HT-29 (cell line): ENCODE measurements around the genes NEDD9 and ADTRP.

DNA sequence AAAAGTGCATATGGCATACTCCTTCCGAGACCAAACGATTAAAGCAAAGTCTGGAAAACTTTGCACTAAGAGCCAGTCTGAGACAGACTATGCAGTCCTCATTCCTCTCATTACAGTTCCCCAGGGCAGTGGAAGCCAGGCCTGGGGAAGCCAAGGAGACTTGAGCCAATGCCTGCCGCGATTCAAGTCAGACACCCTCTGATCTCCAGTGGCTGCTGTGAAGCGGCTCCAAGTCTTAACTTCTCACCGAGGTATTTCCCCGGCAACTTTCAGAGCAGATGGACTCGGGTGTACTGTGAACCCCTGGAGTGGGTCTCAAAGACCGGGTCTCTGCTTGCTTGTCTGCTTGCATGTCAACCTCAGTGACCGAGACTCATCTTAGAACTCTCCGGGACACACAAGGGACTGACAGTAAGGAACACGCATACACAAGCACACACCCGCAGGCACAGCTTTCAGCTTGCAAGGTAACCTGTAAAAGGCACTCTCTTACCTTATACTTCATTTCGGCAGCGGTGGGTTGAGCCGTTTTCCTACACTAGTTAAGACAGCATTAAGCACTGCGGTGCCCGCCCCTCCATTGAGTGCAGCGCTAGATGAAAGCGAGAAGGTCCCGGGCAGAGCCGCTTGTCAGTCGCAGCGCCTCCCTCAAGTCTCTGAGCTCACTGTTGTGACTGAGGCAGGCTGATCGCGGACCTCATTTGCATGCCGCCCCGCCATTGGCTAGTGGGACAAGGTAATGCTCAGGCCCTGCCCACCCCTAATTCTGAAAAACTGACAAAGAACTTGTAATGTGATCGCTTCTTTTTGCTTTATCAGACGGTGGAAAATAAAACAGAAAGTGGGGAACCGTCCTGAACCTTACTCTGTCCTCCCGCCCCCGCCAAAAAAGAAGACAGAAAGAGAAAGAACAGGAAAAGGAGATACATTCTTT, at the start of gene NEDD9:
NEDD9 (minus strand) TSS at position 658 of the 934 bp plus-strand sequence.
- RAMPAGE, long total RNA, result no peak

- RAMPAGE, long total RNA, result no peak
Observed at GRCh38 chr6:11251381-11252372, 19.2 kb upstream of the NEDD9 start.

- RAMPAGE, long total RNA, result no peak
Observed at GRCh38 chr6:11350014-11350959, 117.8 kb upstream of the NEDD9 start.

GRCh38 chr6:11366579-11367100, 134.2 kb upstream of the NEDD9 start:
- RAMPAGE, long total RNA, result no peak

DNA sequence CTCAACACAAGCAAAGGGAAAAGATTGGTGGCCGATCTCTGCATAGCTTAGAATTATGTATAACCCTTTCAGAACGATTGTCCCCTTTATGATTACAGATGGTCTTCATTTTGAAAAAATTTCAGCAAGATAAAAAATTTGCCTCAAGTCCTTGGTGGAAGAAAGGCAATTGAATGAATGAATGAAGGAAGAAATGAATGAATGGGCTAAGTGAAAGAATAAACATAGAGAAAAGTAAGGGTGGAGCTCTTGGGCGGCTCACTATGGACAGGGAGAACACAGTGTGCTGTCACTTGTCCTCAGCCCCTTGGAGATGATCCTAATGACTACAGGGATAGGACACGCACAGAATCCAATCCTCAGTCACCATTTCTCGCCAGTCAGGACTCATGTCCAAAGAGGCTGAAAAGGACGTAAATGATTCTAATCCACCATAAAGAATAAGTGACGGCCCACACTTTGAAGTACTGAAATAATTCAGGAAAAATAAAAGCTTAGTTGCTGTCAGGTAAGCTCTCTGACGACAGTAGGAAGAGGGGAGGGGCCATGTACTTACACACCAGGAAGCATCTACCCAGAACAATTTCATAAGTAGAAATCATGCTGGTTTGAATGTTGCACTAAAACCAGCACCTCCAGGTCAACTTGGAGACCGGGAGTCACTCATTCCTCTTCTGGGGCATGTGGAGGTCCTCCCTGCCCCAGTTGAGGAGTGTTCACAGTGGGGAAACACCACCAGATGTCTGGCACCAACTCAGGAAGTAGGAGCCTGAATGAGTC, 149.0 kb upstream of the NEDD9 start:
- RAMPAGE, long total RNA, result no peak

DNA sequence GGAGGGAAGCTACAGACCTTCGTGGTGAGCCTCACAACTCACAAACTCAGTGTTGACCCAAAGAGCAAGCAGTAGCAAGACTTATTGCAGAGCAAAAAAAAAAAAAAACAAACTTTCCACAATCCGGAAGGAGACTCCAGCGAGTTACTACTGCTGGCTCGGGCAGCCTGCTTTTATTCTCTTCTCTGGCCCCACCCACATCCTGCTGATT, 135.7 kb upstream of the TMEM170B start:
- RAMPAGE, long total RNA, result no peak

GRCh38 chr6:11411831-11412216, 125.7 kb upstream of the TMEM170B start:
- RAMPAGE, long total RNA, result no peak

DNA sequence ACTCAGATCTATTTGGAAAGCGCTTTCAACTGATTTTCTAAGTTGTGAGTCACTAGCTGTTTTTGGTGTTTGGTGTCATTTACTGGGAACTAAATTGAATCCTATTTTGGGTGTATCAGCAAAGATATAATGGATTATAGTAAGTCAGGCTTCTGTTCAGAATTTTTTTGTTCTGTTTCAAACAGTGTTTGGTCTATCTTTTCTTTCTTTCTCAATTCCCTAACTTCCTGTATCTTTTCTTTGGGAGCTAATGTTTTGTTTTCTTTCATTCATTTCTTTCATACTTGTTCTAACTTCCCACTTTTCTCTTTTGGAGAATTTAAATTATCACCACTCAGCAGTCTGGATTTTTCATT, 104.4 kb upstream of the TMEM170B start:
- RAMPAGE, long total RNA, result no peak

DNA sequence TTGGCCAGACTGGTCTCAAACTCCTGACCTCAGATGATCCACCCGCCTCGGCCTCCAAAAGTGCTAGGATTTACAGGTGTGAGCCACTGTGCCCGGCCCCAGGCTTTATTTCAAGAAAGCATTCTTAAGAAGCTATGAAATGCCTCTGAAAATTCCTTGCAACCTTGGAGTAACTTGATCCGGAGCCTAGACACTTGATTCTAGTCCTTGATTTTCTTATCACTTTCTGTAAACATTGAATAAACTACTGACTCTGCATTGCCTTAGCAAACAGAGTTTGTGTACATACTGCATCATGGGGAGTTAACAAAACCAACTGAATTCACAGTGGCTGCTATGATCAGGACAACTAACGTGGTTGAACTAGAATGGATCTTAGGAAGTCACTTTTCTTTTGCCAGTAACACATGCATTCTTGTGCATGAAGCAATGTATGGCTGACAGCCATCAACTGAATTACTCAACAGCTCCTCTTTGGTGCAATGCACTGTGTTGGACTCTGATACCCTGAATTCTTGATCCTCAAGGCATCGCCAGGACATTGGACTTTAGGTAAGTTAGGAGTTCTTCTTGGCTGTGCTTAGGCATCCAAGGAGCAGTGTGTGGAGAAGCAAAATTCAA, 102.8 kb upstream of the TMEM170B start:
- RAMPAGE, long total RNA, result no peak

GRCh38 chr6:11712578-11713093, 66.0 kb downstream of the ADTRP start:
- RAMPAGE, long total RNA, result no peak

- RAMPAGE, long total RNA, result no peak
Observed at GRCh38 chr6:11778468-11779051, at the start of gene ADTRP. TSS of gene ADTRP (minus strand) at chr6:11778803.

DNA sequence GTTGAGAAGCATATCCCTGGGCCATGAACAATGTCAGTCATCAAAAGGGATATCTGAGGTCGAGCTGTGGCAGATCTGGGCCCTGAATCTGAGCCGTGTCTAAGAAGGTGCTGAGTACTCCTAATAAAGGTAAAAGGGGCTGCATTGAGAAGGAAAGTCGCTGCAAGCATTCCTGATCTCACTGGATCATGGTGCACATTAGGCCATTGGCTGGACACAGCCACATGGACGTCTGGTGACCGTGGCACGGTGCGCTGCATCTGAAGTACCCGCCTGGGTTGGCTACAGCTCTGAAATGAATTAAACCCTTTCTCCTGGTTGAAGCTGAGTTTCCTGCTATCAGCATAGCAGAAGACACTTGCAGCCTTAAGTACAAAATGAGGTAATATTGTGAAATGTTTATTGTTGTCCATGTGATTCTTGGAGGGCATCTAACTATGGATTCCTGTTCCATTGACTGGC, 89.7 kb upstream of the ADTRP start:
- RAMPAGE, long total RNA, result no peak

DNA sequence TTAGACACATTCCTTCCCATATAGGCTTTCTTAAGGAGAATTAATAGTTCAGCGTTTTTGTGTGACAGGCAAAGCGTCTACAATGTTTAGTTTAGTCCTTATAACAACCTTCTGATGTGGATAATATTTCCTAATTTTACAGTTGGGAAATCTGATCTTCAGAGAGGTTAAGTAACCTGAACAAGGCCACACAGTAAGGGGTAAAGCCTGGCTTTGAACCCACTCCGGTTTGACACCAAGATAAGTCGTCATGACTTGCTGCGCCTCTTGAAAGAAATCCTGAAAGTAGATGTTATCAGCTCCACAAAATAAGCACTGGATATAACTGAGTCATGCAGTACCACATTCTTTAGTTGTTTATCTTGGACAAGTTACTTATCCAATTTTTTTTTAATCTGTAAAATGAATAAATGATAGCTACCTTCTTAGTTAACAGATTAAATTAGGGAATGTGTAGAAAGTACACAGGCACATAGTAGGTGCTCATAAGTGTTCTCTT, 1.9 kb downstream of the HIVEP1 start:
- RAMPAGE, long total RNA, result no peak

GRCh38 chr6:12019677-12020549, 7.8 kb downstream of the HIVEP1 start:
- RAMPAGE, long total RNA, result no peak

GRCh38 chr6:12025993-12026907, 14.1 kb downstream of the HIVEP1 start:
- RAMPAGE, long total RNA, result no peak

GRCh38 chr6:12060665-12061192, 48.6 kb downstream of the HIVEP1 start:
- RAMPAGE, long total RNA, result no peak

GRCh38 chr6:12123063-12124052, 111.2 kb downstream of the HIVEP1 start:
- RAMPAGE, long total RNA, result no peak

DNA sequence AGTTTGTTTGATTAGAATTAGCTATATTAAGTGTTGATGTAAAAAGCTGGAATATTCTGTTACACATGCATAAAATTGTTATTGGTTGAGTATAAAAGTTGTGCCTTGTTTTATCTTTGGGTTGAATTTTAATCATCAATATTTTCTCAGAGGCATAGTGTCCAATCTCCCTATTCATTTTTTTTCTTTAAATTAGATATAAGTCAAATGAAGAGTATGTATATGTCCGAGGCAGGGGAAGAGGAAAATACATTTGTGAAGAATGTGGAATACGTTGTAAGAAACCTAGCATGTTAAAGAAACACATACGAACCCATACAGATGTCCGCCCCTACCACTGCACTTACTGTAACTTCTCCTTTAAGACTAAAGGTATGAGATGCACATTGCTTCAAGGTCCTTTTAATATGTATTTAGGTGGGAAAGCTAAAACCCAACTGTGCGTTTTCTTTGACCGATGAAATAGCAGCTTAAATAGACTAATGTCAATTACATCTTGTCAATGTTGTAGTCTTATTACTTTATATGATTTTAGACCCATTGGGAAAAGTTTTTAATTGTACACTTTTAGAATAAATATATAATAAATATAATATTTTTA, 118.6 kb downstream of the HIVEP1 start:
- RAMPAGE, long total RNA, result no peak

GRCh38 chr6:12144199-12144851, 132.2 kb downstream of the HIVEP1 start:
- RAMPAGE, long total RNA, result no peak

- RAMPAGE, long total RNA, result no peak
Observed at GRCh38 chr6:12262091-12262857, 27.9 kb upstream of the EDN1 start.